M059J (cell line): ENCODE data around the genes CLEC4M, LRRC8E, CERS4, CD320 and KANK3.

- RAMPAGE, long total RNA: no peak
Measured at GRCh38 chr19:7682194-7682931, 1.7 kb downstream of the TRAPPC5 start.

GRCh38 chr19:7699214-7700187, 2.4 kb downstream of the FCER2 start:
- RAMPAGE, long total RNA: no peak

GRCh38 chr19:7707078-7707473, 5.1 kb upstream of the FCER2 start:
- RAMPAGE, long total RNA: no peak

GRCh38 chr19:7730594-7731228, 1.2 kb downstream of the CLEC4G start:
- RAMPAGE, long total RNA: no peak

DNA sequence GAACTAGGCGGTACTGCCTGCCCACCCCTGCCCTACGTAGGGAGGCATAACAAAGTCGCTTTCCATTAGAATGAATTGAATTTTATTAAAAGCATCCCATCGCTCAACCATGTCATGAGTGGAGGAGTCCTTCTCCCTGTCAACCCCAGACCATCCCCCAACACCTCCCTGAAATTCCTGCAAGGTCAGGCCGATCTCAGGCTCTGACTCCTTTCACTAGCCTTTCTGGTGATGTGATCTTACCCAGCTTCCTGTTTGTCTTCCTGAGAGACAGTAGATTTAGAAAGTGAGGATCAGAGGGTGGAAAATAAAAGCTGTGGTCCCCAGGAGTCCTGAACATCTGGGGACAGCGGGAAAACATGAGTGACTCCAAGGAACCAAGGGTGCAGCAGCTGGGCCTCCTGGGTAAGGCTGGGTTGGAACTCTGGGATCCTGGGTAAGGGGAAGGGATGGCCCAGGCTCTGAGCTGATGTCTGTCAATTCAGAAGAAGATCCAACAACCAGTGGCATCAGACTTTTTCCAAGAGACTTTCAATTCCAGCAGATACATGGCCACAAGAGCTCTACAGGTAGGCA, at the start of gene CLEC4M:
Gene CLEC4M, plus strand, starts transcription at position 336 of the 576 bp plus-strand sequence.
- RAMPAGE, long total RNA: no peak

DNA sequence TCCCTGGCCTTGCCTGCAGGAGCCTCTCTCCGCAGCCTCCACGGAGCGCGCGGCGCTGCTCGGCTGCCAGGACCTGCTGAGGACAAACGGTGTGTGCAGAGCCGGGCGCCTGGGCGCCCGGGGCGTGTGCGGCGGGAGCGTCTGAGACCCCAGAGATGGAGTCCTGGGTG, 25.1 kb downstream of the CLEC4M start:
- RAMPAGE, long total RNA: no peak

GRCh38 chr19:7888226-7888827, at the start of gene LRRC8E:
TSS of gene LRRC8E (plus strand) at chr19:7888510.
- RAMPAGE, long total RNA: no peak

GRCh38 chr19:7907070-7907269, 3.3 kb downstream of the MAP2K7 start:
- RAMPAGE, long total RNA: no peak

DNA sequence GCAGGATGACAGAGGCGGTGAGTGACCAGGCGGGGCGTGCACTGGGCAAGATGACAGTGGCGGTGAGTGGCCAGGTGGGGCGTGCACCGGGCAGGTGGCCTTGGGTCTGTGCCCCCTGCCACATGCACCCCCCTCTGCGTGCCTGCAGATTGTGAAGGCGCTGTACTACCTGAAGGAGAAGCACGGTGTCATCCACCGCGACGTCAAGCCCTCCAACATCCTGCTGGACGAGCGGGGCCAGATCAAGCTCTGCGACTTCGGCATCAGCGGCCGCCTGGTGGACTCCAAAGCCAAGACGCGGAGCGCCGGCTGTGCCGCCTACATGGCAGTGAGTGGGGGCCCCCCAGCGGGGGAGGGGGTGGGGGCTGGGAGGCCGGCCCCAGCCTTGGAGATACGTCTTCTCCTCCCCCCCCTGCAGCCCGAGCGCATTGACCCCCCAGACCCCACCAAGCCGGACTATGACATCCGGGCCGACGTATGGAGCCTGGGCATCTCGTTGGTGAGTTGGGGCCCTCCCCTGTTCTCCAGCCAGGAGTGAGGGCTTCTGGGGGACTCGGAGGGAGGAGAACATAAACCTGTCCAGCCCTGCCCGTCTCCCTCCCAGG, 3.7 kb upstream of the TGFBR3L start:
- RAMPAGE, long total RNA: no peak

- RAMPAGE, long total RNA: no peak
Measured at GRCh38 chr19:7965456-7965887, 22.0 kb upstream of the TIMM44 start.

DNA sequence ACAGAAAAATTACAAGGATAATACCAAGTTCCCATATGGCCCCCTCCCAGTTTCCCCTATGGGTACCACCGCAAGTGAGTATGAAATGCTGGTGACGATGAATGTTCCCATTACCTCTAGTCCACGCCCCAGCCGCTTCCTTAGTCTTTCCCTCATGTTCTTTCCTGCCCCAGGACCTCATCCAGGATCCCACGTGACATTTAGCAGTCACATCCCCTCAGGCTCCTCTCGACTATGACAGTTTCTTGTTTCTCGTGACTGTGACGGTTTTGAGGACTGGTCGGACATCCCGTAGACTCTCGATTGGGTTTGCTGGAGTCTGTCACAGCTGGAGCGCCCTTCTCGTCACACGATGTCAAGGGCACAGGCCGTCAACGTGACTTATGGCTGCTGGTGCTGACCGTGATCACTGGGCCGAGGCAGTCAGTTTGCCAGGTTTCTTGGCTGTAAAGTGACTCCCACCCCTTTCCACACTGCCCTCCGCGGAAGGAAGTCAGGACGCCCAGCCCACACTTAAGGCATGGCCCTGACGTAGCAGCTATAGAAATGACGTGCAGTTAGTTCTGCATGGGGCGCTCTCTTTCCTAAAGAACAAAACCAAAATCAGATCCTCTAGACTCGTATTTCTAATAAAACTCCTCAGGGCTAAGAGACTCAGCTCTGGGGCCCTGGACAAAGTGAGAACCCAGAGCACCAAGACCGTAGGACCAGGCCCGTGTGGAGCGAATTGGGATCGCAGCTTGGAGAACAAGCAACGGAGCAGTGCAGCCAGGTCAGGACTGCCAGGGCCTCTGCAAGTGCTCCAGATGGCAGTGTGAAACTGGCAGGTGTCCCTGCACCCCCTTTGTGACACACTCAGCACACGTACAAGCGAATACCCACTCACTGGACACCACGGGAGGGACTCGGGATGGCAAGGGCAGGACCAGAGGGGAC, 22.6 kb downstream of the ELAVL1 start:
- RAMPAGE, long total RNA: no peak

- RAMPAGE, long total RNA: no peak
Measured at GRCh38 chr19:8001570-8002822, 3.4 kb downstream of the ELAVL1 start.

DNA sequence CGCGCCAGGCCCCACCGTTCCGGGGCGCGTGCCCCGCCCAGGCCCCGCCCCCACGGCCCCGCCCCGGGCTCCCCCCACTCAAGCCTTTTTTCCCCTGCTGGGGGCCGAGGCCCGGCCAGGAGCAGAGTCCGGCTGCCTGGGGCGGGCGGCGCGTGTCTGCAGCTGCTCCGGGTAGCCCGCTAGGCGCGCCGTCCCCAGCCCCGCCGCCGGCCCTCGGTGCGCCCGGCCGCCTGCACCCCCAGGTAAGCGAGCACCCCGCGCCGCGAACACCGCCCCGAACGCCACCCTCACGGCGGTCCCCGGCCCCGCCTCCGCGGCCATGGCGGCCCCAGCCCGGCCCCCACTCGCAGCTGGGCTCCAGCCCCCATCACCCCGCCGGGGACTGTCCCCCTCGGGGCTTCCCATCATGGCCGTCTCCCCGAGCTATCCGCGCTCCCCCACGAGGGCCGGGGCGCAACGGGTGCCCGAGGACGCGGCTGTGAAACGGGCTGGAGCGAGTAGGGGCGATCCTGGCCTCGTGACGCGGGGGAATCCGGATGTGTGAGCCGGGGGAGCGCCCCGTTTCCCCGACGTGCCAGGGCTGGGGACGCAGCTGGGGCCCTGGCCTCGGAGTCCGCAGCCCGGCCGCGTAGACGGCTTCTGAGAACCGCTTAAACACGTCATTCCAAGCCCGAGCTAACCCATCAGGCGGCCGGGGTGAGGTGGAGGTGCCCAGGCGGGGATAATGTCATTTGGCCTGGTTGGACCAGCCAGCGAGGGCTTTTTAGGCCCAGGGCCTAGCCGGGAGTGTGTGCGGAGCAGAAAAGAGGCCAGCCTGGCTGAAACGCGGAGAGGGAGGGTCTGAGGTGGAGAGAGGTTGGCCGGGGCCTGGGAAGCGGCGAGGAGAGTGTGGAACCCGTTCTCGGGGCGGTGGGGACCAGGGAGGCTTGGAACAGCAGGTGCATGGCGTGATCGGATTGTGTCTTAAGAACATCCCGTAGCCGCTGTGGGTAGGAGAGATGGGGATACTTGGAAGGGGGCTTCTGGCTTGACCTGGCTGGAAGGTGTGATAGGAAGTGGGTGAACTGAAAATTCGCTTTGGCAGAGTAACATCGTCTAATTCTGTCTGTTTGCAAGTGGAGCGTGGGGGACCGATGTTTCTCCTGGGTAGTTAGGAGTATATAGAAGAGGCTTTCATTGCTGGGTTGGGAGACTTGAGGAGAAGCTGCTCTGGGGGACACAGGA, at the start of gene CERS4:
Gene CERS4, plus strand, starts transcription at position 118 of the 1,224 bp plus-strand sequence.
- RAMPAGE, long total RNA: no peak

DNA sequence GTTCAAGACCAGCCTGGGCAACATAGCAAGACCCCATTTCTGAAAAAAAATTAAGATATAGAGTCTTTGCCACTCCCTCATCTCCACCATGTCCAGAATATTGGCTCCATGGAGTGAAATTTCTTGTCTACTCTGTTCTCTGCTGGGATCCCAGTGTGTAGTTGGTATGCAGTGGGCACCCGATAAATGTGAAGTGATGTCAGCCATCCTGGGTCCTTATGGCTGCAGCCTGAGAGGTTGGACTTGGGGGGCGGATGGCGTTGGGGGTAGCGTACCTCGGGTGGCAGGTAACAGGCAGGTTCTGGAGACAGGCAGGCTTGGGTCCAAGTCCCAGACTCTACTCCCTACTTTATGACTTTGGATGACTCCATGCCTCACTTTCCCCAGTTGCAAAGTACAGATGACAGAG, 7.4 kb downstream of the CERS4 start:
- RAMPAGE, long total RNA: no peak

DNA sequence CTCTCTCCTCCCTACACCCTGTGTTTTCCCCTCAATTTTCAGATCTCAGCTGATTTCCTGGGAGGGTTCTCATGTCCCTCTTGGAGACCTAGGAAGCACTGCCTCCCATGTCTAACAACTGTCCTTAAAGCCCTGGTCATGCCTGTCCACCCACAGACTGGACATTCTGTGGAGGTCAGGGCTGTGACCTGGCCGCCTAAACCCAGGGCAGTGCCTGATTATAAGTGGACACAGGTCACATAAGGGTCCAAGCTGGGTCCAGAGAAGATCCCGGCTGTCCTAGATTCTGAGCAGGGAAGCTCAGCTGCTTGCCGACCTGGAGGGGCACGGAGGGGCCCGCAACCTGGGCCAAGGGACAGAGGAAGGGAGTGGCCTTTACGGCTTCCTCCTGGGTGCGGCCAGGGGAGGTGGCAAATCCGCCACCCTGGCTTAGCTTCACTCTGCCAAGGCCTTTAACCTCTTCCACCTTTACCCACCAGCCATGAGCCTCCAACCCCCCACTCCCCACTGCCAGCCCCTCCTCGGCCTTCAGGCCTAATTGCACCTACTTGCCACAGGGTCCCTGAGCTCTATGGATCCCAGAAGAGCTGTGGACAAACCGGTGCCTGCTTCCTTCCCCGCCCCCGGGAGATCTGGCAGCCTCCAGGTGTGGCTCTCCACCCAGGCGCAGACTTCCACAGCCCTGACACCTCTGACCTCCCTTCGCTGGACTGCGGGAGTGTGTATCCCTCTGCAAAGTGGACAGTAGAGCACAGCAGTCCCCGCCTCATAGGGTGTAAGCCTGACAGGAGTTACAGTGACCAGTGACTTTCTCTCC, 1.8 kb downstream of the CD320 start:
- RAMPAGE, long total RNA: no peak

DNA sequence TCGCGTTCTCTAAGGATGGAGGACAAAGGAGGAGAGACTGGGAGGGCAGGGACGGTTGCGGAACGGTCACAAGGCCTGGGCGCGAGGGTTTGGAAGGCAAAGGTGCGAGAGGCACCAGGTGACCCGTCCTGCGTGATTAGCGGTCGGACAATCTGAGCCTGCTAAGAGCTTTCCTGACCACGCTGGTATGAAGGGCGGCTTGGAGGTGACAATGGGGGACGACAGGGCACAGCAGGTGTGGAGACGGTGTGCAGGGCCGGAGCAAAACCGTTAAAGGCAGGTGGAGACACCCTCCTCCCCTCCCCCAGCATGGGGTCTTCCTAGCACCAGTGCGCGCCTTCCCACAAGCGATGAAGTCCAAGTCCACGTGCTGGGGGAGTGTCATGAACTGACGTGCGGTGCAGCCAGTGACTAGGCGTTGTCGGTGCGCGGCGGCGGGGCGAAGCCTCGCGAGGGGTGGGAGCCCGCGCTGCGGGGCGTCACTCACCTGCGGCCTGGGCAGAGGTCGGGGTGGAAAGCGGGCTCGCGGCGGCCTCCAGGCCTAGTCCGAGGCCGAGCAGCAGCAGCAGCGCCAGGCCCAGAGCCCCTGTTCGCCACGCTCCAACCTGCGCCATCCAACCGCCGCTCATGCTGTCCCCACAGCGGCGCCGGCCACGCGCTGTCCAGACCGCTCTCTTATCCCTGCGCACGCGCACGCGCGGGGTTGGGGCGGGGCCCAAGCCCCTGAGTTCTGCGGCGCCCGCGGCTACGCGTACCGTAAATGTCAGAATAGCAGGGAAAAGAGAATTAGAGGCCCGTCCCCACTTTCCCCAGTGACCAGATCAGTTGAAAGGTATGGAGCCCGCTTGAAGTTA, at the start of gene CD320:
Gene CD320, minus strand, starts transcription at position 697 of the 854 bp plus-strand sequence.
- RAMPAGE, long total RNA: no peak

DNA sequence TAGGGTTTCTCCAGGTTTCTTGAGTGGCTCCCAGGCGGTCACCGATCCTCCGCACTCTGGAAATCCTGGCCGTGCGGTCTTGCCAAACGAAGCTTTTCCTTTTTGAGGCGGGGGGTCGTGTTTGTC, 991 bp downstream of the RPS28 start:
- RAMPAGE, long total RNA: no peak

DNA sequence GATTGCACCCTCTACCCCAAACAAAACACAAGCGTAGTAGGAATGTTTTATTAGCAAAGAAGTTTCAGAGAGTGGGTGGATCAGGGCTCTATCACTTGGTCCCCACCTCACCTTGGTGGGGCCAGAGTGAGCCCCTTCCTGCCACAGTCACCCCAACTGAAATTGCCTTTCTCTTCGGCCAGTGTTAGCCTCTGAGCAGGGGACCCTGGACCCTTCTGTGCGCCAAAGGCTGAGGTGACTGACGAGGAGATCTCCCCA, 1.2 kb downstream of the RPS28 start:
- RAMPAGE, long total RNA: no peak

DNA sequence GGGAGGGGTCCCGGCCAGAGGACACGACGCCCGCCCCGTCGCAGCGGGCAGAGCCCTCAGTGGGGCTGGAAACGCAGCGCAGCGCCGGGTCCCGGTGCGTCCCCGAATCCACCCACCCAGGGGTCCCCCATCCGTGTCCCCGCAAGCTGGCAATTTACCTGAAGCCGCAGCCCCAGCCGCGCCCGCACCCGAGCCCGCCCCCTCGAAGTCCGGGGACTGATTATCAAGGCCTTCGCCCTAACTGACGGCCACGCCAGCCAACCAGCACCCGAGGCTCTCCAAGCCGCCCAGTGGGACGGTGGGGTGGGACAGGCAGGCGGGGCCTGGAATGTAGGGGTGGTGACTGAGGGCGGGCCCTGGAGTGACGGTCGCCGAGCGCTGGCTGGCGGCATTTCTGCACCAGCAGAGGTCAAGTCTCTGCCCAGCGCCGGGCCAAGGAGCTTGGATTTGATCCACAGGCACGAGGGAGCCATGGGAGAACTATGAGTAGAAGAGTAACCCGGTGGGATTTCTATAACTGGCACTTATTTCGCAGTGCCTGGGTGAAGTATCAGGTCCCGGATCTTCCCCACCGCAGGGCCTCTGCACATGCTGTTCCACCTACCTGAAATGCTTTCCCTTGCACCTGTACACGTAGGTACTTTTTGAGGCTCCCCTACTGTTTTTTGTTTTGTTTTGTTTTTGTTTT, at the start of gene KANK3:
Gene KANK3, minus strand, starts transcription at position 196 of the 688 bp plus-strand sequence.
- RAMPAGE, long total RNA: no peak

DNA sequence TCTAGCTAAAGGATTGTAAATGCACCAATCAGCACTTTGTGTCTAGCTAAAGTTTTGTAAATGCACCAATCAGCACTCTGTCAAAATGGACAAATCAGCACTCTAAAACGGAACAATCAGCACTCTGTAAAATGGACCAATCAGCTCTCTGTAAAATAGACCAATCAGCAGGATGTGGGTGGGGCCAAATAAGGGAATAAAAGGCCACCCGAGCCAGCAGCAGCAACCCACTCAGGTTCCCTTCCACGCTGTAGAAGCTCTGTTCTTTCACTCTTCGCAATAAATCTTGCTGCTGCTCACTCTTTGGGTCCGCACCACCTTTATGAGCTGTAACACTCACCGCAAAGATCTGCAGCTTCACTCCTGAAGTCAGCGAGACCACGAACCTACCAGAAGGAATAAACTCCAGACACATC, 10.8 kb upstream of the RAB11B start:
- RAMPAGE, long total RNA: no peak